Measurements from ENCODE around the genes ZBTB18 and ADSS2.

- RRBS = no CpG with 5 or more reads among the region's 4 CpGs
Measured at GRCh38 chr1:244050883-244051440, at the start of gene ZBTB18. Gene ZBTB18 (plus strand): TSS chr1:244051283.

DNA sequence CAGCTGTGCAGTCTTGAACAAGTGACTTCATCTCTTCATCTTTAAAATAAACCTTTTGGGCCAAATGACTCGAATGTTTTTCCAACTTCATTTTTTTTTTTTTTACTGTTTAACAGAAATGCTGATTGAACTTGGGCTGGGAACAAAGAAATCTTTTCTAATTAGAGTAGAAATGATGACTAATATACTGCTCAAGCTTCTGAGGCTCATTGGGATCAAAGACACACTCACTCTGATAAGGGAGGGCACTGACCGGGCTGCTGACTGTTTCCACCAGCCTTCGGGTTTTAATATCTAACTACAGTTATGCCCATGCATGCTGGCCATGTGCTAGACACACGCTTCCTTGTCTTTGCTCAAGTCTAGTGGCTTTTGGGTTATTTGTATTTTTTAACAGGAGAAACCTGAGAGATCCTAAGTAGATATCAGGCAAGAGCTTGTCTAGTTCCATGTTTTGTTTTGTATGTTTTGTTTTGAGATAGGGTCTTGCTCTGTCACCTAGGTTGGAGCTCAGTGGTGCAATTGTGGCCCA is 16.8 kb downstream of the ZBTB18 start:
- RRBS = no CpG with 5 or more reads among the region's 4 CpGs

GRCh38 chr1:244074451-244075230 is 23.6 kb downstream of the ZBTB18 start:
- RRBS = no CpG with 5 or more reads among the region's 21 CpGs

DNA sequence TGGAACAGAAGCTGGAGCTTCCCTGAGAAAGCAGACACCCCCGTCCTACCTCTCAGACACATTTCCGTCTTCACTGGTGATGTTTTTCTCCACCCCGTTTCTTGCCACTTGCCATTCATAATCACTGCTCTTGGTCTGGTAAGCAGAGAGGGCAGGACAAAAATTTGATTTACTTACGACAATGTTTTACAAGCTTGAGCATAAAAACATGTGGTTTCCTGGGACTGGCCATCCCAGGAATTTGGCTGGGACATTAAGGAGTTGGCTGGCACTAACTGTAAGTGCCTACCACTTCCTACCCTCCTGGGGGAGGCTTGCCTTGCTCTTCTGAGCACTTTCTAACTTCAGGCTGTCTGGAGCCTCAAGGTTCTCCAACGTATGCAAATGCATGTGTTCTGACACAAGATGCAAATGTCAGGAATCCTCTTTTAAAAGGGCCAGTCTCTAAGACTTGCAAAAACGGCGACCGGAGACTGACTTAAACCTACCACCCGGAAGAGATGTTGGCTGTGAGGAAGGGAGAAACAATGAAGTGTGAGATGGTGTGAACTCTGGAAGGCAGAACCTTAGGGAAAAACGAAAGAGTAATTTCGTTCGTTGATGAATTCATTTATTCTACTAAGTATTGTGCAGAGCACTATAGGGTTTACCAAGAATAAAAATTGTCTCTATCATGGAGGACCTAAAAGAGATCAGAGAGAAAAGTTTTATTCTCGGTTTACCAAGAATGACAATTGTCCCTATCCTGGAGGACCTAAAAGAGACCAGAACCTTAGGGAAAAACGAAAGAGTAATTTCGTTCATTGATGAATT is 24.4 kb downstream of the ZBTB18 start:
- RRBS = no CpG with 5 or more reads among the region's 15 CpGs

DNA sequence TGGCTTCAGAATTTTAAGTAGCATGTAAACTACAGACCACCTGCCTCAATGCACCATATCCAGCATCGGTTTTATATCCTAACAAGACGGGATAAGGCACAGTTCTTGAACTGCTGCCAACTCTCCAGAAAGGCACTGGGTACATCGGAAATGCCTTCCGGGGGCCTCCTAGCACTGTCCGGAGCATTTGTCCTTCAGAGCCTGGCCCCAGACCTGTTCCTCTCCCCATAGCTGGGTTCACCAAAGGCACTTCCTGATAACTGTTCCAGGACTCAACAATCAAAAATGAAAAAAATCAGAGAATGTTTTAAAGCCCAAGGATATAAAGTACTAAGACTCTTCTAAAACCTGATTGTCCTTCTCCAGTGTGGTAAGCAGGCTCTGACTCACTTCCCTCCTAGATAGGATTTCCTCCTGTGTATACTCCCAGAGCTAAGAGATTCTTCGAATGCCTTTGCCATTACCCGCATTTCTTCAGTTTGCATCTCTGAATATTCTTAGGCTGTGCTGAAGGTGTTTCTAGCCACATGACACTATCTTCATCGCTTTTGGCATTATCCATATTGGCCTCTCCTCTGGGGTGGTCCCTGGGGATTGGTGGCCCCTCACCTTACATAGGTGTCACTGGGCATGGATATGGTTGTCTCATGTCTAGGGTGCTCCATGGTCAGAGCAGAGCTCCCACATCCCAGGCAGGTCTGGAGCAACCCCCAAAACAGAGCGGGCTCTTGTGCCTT is 112.9 kb downstream of the ZBTB18 start:
- RRBS = no CpG with 5 or more reads among the region's 9 CpGs

GRCh38 chr1:244214194-244214712 is 138.2 kb upstream of the C1orf100 start:
- RRBS = no CpG with 5 or more reads among the region's 12 CpGs

DNA sequence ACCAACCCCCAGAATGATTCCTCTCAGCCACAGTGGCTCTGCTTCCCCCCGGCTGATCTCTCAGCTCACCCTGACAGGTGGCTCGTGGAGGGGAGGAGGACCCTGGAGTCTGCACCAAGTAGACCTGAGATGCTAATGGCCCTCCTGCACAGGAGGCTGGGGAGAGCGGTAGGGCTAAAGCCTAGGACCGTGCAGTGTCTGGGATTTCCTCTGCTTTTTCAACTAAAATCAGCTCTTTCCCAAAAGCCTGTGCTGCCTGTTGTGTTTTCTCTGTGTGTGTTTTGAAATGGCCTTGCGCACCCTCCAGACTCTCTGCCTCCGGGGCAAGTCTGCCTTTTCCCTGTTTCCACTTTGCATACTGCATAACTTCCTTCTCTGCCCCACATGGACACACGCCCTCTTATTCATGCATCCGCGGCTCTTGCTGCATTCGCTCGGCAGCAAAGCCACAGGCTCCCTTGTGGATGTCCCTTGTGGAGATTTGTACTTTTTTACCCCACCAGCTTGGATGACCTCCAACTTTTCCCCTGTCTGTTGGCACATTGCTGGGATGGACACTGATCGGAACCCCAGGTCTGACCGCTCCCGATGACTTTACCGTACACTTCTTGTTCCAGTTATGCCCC is 48.4 kb upstream of the C1orf100 start:
- RRBS = no CpG with 5 or more reads among the region's 15 CpGs

- RRBS = no CpG with 5 or more reads among the region's 2 CpGs
Measured at GRCh38 chr1:244325458-244325949, 26.9 kb upstream of the C1orf100 start.

DNA sequence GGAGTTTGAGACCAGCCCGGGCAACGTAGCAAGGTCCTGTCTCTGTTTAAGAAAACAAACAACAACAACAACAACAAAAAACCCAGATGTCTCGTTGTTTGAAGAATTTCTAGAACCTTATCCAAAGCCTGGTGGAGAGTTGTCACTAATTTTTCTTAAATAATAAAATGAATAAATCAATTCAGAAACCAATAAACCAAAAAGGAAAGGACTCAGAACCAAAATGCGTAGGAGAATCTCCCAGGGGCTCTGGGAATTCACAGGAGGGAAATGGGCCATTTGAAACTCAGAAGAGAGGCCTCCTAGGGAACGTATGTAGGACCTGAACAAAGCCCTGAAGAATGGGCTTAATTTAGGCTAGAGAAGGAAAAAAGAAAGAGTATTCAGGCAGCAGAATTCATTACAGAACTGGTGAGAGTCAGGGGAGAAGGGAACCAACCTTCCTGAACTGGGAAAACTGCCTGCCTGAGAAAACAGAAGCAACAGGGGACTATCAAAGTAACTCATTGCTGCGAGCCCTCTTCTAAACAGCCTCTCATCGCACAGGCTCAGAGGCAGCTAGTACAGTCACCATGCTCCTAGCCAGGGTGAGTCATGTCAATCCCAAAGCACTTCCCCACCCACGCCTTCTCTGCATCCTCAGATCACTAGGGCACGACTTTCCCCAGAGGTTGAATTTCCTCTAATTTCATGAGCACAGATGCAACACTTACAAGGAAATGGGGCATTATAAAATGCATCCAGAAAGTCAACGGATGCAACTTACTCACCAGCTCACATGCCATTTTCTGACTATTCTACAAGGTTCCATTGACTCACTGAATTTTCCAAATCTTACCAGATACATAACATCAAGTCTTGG is 1.1 kb downstream of the C1orf100 start:
- RRBS = no CpG with 5 or more reads among the region's 10 CpGs

DNA sequence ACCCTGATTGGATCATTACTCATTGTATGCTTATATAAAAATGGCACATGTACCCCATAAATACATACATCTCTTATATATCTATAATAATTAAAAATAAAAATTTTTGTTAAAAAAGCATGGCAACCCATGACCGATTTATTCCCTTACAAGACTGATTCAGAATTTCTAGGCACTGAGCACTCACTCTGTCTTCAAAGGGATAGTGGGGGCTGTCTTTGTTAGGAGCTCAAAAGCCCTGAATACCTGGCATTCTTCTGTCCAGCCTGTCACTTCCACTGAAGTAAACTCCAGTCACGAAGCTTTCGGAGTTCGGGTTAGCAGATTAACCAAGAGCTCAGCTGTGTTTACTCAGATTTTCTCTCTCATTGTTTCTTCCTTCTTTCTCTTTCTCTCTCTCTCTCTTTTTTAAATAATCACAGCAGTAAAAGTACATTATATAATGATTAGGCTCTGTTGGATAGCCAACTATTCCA is 9.2 kb downstream of the C1orf100 start:
- RRBS = no CpG with 5 or more reads among the region's 4 CpGs

DNA sequence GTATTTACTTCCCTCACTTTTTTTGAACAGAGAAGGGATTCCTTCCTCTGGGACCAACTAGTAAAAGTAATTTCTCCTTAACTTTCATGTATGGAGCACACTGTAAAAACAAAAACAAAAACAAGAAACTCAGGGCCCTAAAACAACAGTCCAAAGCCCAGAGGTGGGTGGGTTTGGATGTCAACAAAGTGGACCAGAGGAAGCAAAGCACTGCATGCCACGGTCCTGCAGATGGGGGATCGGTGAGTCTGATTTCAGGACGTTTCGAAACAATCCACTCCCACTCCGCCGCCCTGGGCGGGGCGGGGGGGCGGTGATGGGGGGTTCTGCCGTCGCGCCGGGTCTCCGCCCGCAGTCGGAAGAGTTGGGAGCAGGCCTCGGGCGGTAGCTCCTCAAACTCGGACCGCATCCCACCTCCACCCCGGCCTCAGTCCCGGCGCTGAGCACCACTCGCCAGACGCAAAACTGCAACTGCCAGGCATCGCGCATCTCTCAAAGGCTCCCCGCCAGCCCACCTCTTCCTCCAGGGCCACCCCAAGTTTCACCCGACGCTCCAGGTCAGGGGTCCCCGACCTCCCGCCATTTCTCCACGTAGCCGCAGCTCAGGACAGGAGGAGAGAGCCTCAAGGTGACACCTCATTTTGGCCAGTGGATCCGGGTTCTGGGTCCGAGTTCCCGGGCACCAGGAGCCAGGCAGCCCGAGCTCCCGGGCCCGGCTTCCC is 657 bp downstream of the ADSS2 start:
- RRBS = 1% methylated on average over 7 of the region's 40 CpGs

DNA sequence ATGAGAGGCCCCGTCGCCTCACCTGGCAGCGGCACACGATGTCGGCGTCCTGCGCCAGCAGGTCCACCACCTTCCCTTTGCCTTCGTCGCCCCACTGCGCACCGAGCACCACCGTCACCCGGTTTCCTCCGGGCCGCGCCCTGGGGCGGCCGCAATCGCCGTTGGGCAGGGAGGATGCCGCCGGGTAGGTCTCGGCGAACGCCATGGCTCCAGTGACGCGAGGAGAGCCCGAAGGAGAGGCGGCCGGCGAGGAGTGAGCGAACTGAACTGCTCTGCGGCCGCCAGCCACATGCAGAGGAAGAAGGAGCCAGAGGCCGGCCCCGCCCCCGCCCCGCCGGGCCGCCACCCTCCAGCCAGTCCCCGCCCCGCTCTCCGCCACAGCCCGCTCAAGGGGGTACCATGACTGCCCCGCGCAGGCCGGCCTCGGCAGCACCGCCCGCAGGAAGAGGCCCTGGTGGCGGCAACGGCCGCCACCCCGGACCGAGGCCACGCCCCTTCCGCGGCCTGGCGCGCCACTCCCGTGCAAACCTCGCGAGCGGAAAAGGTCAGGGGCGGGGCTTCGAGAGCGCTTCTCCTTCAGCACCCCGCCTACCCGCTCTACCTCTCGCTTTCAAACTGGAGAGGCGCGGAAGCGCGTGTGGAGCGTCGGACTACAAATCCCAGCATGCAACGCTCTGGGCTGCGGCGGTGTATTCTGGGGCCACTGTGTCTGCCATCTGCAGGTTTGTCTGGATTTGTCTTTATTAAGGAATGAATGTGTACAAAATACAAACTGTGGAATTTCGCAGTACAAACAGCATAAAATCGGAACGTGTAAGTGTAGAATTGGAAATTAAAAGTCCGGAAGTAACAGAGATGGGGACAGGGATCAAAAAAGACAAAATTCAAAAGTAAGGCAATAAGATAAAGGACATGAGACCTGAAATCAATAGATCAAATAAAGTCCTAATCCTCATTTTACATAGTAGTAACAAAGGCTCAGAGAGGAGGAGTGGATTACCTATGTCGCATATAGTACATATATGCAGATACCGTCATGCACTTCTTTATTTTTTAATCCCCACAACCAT is at the start of gene ADSS2:
ADSS2 (minus strand) TSS at position 297 of the 1,070 bp plus-strand sequence.
- RRBS = 1% methylated on average over 34 of the region's 85 CpGs

- RRBS = no CpG with 5 or more reads among the region's 8 CpGs
Measured at GRCh38 chr1:244665621-244666538, 13.0 kb downstream of the DESI2 start.

GRCh38 chr1:244834837-244835620 is 429 bp upstream of the COX20 start:
- RRBS = 1% methylated on average over 24 of the region's 82 CpGs

- RRBS = no CpG with 5 or more reads among the region's 10 CpGs
Measured at GRCh38 chr1:244857975-244859146, 6.0 kb downstream of the HNRNPU start.

GRCh38 chr1:244968346-244969042 is 988 bp upstream of the EFCAB2 start:
- RRBS = no CpG with 5 or more reads among the region's 15 CpGs

DNA sequence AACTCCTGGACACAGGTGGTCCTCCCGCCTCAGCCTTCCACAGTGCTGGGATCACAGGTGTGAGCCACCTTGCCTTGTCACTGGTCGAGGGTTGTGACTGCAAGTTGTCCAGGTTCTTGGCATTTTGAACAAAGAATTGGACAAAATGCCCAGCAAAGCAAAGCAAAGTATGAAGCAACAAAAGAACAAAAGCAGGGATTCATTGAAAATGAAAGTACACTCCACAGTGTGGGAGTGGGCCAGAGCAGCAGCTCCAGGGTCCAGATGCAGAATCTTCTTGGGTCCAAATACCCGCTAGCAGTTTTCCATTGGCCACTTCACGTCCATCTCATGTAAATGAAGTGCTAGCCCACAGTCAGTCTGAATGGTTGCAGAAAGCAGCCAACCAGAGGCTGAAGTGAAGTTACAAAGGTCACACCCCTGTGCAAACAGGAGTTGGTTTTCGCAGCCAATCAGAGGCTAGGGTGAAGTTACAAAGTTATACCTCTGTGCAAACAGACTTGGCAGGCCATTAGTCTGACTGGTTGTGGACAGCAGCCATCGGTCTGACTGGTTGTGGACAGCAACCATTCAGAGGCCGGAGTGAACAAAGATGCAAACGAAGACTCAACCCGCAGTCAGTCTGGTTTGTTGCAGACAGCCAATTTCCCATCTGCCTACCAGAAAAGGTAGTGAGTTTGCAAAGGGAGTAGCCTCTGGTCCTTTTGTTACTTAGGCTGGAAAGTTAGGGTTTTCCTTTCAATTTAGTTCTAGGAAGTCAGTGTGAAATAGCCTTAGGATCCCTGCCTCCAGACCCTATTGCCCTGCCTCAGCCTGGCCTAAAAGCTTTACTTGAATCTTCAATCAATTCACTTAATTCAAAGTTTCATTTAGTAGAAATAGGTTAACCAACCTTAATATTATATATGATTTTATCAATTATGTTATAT is 76.0 kb downstream of the EFCAB2 start:
- RRBS = no CpG with 5 or more reads among the region's 9 CpGs

- RRBS = no CpG with 5 or more reads among the region's 7 CpGs
Measured at GRCh38 chr1:245054019-245054486, 84.6 kb downstream of the EFCAB2 start.

DNA sequence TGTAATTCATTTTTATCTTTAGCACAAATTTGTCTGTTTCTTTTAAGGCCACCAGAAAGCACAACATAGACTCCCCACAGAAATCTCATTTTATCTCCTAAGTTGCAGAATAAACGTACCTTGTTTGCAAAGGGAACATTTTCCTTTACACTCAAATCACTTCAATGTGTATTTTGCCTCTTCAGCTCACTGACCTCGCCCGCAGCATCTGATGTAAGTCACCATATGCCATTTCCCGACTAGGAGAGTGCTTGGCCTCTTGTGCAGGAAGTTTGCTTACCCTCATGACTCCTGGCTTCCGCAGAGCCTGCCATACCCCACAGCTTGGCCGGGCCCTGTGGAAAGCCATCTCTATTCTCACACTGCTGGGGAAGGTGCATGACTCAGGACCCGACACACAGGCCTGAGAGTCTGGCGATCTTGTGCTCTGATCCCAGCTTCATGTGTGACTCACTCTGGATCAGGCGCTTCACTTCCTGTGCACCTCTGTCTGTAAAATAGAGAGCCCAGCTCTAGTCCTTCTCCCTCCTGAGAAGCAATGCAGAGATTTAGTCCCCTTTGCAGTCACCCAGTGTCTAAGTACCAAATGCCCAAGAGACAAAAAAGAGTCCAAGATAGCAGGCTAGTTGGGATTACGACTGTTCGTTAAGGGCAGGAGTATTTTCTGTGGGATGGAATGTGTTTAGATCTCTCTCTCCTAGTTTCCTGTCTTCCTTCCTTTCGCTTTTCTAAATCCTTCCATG is 63.0 kb upstream of the KIF26B start:
- RRBS = no CpG with 5 or more reads among the region's 12 CpGs

GRCh38 chr1:245097424-245098151 is 57.2 kb upstream of the KIF26B start:
- RRBS = no CpG with 5 or more reads among the region's 7 CpGs

Measured in GM12892 (cell line).